Epithelial cell of proximal tubule (primary cell): Measurements from ENCODE around the genes C1orf159, SDF4, B3GALT6, TAS1R3 and MXRA8.

- RAMPAGE, long total RNA, result no peak
- RRBS, result no CpG with 5 or more reads among the region's 23 CpGs
Observed at GRCh38 chr1:184834-185573, 119.8 kb downstream of the OR4F5 start.

DNA sequence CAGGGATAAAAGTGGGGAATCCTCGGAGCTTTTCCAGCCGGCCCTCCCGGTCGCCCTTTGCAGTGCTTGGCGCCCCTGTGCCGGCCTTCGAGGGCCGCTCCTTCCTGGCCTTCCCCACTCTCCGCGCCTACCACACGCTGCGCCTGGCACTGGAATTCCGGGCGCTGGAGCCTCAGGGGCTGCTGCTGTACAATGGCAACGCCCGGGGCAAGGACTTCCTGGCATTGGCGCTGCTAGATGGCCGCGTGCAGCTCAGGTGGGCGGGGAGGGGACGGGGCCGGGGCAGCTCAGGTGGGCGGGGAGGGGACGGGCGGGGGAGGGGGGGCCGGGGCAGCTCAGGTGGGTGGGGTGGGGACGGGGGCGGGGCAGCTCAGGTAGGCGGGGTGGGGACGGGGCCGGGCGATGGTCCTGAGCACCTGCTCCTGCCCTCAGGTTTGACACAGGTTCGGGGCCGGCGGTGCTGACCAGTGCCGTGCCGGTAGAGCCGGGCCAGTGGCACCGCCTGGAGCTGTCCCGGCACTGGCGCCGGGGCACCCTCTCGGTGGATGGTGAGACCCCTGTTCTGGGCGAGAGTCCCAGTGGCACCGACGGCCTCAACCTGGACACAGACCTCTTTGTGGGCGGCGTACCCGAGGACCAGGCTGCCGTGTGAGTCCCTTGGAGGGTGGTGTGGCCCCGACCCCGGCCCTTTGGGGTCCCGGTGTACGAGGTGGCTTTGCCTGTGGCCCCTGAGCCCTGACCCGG is 25.1 kb downstream of the RNF223 start:
- RAMPAGE, long total RNA, result no peak
- RRBS, result 90% methylated on average over 19 of the region's 55 CpGs

DNA sequence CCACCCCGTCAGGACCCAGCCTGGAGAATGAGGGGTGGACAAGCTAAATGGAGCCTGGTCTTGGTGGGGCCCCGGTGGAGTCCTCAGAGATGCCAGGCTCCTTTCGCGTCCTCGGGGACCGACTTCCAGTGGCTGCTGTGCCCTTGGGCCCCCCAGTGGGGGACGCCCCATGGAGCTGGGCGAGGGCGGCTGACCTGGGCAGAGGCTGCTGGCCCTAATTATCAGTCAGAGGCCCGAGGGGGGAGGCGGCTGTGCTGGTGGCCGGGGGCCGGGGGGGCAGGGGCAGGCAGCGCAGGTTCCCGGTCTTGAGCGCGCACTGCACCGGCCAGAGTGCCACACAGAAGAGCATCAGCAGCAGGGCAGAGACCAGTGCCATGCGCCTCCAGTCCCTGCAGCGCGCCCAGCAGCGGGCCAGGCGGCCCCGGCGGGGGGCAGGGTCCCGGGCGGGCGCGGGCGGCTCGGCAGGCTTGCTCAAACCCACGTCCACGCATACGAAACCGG is 2.5 kb downstream of the RNF223 start:
- RAMPAGE, long total RNA, result no peak
- RRBS, result 78% methylated on average over 17 of the region's 35 CpGs

GRCh38 chr1:1109291-1110259 is 6.3 kb downstream of the C1orf159 start:
- RAMPAGE, long total RNA, result no peak
- RRBS, result no CpG with 5 or more reads among the region's 22 CpGs

GRCh38 chr1:1115616-1116843 is at the start of gene C1orf159:
Gene C1orf159 (minus strand): TSS chr1:1116089.
- RAMPAGE, long total RNA, result no peak
- RRBS, result 1% methylated on average over 81 of the region's 150 CpGs

DNA sequence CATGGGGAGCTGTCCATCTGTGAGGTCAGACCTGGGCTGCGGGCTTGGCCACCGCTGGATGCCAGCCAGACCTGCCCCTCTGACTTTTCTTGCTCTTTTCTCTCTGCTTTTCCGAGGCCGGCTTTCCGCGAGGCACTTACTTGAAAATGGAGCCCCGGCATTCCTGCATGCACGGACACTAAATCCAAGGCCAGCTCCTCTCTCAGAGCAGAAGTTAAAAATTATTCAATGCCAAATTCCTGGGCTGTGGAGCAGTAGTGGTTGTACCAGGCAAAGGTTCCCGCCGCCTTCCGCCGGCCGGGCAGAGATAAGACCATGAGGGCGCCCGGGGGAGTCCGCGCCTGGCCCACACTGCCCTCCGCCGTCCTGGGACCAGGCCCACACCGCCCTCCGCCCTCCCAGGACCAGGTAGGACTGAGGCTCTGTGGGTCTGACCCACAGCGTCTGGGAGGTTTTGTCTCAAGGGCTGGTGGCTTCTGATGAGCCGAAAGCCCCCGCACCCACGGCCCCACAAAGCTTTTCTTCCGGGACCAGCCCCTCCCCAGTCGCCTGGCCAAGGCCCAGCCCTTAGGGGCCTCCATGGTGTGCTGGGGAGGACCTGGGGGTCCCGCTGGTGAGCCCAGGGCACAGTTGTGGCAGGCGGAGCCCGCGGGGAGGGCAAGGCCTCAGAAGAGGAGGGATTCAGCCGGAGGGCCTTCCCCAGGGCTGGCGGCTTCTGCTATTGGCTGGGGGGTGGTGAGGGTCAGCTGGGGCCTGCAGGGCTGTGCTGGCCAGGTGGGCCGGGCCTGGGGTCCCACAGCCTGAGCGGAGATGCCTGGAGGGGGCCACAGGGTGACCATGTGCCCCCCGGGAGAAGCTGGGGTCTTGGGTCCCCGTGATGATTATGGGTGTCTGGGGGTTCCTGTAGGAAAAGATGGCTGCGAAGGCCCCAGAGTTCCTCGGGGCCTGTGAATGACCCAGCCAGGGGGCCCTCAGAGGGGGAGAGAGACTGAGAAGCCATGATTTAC is 12.8 kb upstream of the C1orf159 start:
- RAMPAGE, long total RNA, result no peak
- RRBS, result 2% methylated on average over 3 of the region's 39 CpGs

- RAMPAGE, long total RNA, result no peak
- RRBS, result no CpG with 5 or more reads among the region's 35 CpGs
Observed at GRCh38 chr1:1157239-1157830, 16.3 kb upstream of the TTLL10 start.

DNA sequence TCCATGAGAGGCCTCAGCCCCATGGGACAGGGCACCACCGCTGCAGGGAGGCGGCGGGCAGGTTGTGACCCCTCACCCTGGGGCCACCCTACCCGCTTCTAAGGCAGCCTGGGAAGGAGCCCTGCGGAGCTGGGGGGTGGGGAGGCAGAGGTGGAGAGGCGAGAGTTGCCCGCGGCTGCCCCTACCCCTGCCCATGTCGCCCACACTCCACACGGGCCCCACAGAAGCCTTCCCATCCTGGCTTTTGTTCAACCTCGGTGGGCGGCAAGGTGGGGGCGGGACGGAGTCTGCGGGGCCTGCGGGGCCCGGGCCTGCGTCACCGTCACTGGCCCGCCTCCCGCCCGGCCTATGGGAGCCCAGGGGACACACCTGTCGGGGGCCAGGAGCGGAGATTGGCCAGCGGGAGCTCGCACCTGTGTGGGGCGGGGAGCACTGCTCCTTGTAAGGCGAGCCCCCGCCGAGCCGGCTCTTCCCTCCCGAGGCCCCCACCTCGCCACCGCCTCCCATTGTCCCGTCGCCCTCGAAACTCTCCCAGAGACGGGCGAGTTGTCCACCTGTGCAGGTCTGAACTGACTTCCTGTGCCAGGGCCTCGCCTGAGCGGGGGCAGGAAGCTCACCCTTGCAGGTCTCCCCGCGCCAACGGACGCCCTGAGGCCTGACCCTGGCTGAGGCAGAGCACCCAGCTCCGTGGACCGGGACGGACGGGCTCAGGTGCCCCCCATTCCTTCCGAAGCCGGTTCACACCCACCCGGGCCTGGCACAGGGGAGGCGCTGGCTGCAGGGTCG is 11.1 kb upstream of the TTLL10 start:
- RAMPAGE, long total RNA, result no peak
- RRBS, result 50% methylated on average over 11 of the region's 54 CpGs

- RAMPAGE, long total RNA, result no peak
- RRBS, result 14% methylated on average over 17 of the region's 49 CpGs
Observed at GRCh38 chr1:1163195-1163936, 10.3 kb upstream of the TTLL10 start.

DNA sequence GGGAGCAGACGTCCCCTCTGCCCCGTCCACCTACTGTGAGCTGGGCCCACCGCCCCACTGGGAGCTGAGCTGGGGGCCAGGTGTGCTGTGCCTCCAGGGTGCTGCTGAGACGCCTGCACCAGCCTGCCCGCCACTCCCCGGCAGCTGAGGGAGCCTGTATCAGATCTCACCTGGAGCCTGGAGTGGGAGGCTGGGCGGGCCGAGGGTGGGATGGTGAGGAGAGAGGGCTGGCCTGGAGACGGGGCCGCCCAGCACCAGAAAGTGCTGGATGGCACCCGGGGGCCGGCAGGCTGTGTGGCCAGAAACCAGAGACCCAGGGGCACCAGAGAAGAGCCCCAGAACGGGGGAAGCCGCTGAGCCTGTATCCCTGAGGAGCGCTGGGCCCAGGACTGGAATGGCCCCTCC is 3.5 kb downstream of the TNFRSF18 start:
- RAMPAGE, long total RNA, result no peak
- RRBS, result no CpG with 5 or more reads among the region's 15 CpGs

GRCh38 chr1:1231077-1232099 is at the start of gene SDF4:
Gene SDF4 (minus strand): TSS chr1:1232001.
- RAMPAGE, long total RNA, result start-site peak on the minus strand at chr1:1231980-1232055, 413 and 49 reads in 2 replicates
- RRBS, result 1% methylated on average over 30 of the region's 93 CpGs

DNA sequence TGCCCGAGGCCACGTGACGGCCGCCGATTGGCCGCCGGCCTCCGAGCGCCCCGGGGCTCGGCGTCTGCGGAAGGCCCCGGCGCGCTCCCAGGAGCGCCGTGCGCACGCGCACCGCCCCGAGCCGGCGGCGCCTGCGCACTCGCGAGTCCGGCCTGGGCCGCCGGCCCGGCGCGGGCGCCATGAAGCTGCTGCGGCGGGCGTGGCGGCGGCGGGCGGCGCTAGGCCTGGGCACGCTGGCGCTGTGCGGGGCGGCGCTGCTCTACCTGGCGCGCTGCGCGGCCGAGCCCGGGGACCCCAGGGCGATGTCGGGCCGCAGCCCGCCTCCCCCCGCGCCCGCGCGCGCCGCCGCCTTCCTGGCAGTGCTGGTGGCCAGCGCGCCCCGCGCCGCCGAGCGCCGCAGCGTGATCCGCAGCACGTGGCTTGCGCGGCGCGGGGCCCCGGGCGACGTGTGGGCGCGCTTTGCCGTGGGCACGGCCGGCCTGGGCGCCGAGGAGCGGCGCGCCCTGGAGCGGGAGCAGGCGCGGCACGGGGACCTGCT is at the start of gene B3GALT6:
TSS of gene B3GALT6 (plus strand) at position 138 of the 538 bp plus-strand sequence.
- RAMPAGE, long total RNA, result no peak
- RRBS, result 2% methylated on average over 26 of the region's 99 CpGs

DNA sequence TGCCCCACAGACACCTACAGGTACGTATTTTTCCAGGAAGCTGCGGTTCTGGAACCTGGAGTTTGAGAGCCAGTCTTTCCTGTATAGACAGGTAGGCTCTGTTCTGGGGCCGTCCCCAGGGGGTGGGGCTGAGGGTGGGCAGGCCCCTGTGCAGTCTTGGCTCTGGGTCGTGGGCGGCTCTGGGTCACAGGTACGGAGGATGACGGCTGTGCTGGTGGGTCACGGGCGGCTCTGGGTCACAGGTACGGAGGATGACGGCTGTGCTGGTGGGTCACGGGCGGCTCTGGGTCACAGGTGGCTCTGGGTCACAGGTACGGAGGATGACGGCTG is 2.2 kb downstream of the PUSL1 start:
- RAMPAGE, long total RNA, result no peak
- RRBS, result no CpG with 5 or more reads among the region's 15 CpGs

DNA sequence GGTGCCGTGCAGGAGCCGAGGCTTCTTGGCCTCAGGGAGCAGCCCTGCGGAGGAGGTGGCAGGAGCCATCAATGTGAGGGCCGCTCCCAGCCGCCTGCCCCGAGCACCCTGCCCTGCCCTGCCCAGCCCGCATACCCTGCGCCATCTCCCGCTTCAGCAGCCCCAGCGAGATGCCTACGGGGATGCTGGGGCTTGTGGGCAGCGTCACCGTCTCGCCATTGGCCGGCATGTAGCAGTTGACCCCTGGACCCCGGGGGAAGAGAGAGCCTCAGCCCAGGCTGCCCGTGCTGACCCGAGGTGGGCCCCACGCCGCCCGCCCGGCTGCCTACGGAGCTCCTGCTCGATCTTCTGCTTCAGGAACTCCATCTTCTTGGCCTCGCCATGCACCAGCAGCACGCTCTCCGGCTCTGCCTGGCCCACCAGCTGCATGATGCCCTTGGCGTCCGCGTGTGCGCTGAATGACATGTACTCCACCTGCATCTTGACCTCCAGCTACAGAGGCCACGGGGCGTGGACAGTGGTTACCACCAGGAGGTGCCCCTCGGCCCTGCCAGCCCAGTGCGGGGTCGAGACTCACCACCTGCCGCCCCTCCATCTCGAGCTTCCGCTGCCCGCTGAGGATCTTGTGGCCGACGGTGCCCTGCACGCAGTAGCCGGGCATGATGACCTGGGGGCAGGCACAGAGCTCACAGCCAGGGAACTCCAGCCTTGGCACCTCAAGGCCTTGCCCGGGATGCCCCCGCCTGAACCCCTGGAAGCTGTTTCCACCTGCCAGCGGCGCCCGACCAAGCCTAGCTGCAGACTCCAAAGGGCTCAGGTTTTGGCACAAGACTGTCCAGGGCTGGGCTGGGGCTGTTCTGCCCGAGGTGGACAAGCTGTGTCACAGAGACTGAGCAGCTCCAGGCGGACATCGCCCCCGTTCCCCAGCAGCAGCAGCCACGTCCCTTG is 4.3 kb downstream of the PUSL1 start:
- RAMPAGE, long total RNA, result no peak
- RRBS, result 94% methylated on average over 14 of the region's 54 CpGs

GRCh38 chr1:1331072-1331669 is at the start of gene TAS1R3:
Gene TAS1R3 (plus strand): TSS chr1:1331280.
- RAMPAGE, long total RNA, result no peak
- RRBS, result no CpG with 5 or more reads among the region's 23 CpGs

DNA sequence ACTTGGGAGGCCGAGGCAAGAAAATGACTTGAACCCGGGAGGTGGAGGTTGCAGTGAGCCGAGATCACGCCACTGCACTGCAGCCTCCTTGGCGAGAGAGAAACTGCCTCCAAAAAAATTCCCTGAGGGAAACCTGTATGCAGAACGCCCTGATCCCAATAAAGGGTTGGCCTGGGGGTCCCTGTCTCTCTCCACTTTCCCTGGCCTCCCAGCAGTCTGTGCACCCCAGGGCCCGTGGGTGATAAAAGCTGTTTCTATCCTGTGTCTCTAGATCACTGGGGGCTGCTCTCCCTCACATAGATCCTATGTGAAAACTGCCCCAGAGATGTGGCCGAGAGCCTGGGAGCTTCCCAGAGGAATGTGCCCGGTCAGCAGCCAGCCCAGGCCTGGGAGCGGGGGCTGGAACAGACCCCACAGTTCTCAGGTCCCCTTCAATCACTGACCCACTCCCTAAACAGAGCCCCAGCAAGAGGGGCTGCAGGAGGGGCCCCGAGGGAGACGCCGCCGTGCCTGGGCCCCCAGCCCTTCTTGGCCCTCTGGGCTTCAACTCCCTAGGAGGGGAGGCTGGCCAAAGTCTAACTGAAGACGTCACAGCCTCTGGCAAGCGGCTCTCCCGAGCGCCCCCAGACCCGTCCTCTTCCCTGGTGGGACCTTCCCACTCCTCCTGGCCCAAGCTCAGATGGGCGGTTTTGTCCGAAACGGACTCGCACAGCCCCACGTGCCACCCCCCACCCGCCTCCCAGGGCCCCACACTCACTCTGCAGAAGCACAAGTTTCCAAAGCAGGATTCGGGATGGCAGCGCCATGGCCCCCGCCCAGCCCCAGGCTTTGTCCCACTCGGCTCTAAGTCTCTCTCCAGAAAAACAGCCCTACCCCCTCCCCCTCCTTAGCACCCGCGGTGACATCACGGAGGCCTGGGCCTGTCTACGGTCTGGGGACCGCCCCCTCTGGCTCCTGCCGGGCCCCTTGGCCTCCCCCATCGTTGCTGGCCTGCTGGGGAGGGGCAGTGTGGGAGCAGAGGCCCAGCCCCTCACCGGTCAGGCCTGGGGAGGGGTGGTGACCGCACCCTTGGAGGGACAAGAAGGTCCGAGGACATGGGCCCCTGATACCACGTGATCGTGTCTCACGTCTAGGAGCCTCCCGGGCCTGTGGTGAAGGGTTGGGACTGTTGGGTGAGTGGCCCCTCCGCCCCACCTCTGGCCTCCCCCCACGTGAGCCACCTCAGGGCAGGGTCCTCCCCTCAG is at the start of gene MXRA8:
TSS of gene MXRA8 (minus strand) at position 857 of the 1,244 bp plus-strand sequence.
- RAMPAGE, long total RNA, result no peak
- RRBS, result 43% methylated on average over 8 of the region's 45 CpGs

DNA sequence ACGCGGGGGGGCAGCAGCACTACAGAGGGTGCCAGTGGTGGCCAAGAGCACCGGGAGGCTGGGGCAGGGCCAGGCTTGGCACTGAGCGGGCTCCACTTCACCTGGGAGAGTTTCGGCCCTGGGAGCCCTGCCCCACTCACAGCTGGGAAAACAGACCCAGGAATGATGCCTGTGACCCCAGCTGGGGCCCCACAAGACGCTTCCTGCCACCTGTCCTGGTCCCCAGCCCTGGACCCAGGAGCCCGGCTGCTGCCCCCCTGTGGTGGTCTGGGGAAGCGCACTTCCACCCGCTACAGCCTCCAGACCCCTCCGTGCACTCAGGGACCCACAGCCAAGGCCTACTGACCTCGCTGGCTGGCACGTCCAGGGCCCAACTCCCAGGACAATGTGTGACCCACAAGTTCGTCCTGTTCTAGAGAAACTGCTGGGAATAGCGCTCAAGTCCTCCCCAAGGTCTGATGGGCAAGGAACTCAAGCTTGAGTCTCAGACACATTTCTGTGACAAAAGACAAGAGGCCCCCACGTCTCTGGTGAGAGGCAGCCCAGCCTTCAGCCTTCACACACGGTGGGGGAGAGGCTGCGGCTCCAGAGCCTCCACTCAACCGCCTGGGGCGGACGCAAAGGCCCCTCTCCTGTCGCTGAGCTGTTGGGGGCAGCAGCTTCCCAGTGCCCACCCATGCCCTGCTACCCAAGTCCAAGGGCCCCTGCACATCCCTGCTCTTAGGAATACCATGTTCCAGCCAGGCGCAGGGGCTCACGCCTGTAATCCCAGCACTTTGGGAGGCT is 2.8 kb downstream of the AURKAIP1 start:
- RAMPAGE, long total RNA, result no peak
- RRBS, result 27% methylated on average over 3 of the region's 23 CpGs

- RAMPAGE, long total RNA, result no peak
- RRBS, result 95% methylated on average over 7 of the region's 29 CpGs
Observed at GRCh38 chr1:1385936-1386983, 11.3 kb upstream of the AURKAIP1 start.

DNA sequence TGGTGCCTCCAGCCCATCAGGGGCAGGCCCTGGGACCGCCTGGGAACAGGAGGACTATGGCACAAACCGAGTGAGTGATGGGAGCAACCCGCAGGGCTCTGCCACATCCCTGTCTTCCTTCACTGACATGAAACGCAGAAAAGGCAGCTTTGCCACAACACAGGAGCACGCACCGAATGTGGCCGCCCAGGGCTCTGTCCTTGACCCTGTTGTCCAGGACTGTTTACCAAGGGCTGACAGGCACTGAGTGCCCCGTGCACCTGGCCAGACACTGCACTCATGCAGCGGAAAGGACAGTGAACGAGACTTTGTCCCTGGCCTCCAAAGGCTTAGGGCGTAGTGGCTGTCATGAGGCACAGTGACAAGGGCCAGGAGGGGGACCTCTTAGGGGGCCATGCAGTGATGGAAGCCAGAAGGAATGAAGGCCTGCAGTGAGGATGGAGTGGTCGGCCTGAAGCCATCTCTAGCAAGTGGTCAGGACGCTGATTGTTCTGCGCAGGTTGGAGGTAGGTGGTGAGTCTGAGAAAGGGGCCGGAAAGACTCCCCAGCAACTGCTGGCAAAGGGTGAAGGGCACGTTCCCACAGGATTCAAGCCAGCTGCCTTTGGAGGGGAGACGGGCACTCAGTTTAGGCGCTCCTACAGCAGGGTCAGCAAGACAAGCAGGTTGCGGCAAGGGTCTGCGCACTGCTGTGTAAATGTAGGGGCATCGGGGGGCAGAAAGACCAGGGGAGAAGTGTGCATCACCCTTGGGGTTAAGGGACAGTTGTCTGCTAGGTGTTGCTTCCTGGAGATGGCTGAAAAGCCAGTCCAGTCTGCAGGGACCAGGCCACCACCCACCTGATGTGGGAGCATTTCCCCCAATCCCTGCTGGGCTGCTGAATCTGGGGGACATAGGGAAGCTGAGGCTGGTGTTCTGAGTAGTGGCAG is 1.9 kb upstream of the CCNL2 start:
- RAMPAGE, long total RNA, result no peak
- RRBS, result no CpG with 5 or more reads among the region's 21 CpGs

DNA sequence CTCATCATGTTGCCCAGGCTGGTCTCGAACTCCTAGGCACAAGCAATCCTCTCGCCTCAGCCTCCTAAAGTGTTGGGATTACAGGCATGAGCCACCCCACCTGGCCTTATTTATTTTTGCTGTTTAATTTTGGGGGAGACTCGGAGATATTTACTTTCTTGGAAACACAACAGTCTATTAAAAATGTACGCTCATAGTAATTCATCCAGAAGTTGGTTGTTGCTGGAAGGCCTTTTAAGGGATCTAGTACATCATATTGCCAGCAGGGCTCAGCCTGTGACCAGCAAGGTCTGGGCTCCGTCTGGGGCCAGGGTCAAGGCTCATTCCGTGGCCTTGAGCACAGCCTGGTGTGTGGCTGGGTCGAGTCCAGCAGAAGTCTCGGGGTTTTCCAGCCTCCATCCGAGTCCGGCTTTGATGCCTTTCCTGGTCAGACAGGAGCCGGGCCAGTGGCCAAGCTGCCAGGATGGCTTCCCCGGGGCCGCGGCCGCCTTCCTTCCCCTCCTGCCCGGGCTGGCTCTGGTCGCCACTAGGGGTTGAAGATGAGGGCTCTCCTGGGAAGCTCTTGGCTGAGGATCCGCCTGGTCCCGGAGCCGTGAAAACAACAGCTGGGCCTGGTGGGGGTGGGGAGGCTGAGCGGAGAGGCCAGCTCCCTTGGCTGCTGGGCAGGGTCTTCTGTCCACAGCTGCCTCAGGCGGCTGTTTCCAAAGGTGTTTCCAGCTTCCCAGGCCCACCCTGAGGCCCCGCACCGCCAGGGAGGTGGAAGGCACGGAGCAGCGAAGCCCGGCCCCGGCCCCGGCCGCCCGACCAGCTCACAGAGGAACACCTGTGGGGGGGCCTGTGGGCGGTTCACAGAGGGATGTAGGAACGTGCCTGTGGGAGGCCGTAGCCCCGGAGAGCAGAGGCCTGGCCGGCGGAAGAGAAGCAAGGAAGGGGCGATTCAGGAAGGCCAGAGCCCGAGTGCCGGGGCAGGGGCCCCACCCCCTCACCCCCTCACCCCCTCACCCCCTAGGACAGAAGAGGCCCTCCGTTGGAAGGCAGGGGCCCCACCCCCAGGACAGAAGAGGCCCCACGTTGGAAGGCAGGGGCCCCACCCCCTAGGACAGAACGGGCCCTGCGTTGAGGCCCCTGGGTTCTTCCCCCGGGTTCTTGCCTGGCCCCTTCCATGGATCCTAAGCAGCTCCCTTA is 4.8 kb downstream of the TMEM88B start:
- RAMPAGE, long total RNA, result no peak
- RRBS, result 34% methylated on average over 15 of the region's 45 CpGs